PC-3 (cell line): ENCODE measurements around a stretch of chr12.

GRCh38 chr12:24538047-24538403, 410.9 kb downstream of the BCAT1 start:
- RAMPAGE, long total RNA, result no peak

DNA sequence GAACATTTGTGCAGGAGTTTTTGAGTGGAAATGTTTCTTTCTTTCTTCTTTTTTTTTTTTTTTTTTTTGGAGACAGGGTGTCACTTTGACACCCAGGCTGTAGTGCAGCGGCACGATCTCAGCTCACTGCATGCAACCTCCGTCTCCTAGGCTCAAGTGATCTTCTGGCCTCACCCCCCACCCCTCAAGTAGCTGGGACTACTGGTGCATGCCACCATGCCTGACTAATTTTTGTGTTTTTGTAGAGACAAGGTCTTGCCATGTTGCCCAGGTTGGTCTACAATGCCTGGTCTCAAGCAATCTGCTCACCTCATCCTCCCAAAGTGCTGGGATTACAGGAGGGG, 34.4 kb upstream of the IRAG2 start:
- RAMPAGE, long total RNA, result no peak

DNA sequence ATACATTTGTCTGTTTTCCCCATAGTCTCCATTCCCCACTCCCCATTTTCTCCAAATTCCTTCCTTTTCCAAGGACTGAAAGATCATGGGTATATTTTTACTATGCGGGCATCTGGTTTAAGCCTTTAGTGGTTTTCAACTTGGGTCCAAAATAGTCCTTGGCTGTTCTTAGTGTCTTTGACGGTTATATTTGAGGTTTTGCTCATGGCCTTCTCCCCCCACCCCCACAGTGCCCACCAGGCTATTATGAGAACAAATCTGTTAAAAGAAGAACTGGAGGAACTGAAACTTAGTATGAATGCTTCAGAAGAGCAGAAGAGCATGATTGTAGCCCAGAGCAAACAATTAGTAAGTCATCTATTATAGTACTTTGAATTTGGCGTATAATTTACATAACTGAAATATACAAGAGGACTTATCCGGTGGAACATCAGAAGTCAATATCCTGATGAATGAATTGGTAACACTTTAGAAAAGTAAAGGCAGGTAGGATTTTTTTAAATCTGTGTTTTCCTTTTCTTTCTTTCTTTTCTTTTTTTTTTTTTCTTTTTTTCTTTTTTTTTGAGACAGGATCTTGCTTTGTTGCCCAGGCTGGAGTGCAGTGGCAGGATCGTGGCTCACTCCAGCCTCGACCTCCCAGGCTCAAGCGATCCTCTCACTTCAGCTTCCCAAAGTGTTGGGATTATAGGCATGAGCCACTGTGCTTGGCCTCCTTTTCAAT, 31.8 kb upstream of the IRAG2 start:
- RAMPAGE, long total RNA, result no peak

DNA sequence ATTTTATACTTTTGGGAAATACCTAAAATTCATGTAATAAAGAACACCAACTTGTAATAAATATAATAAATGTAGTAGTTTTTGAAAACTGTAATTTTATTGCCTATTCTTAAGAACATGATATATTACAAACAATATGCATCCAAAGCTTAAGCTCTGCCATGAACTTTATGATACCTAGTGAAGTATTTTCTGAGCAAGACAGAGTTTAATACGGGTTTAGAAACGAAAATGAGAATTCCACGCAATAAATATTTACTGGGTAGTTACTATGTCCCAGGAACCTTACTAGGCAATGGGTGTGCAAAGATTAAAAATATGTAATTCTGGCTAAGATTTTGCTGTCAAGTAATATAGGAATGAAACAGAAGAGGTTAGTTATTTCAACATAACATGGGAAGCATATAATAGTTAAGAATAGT, 18.6 kb downstream of the ETFRF1 start:
- RAMPAGE, long total RNA, result no peak

DNA sequence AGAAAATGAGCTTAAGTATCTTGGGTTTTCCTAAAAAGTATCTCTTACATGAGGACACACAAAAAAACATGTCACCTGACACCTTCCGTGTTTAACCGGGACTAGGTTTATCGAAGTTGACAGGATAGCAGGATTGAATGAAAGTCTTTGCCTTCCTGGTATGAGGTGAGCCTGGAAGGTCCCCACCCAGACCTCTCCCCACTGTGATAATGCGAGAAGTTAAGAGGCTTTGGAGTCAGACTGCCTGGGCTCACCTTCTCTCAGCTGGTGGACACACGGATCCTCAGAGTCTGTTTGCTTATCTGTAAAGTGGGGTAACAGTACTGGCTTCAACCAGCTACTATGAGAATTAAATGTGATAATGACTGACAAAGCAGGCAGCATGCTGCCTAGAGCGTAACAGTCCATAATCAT, 133.7 kb upstream of the KRAS start:
- RAMPAGE, long total RNA, result no peak

DNA sequence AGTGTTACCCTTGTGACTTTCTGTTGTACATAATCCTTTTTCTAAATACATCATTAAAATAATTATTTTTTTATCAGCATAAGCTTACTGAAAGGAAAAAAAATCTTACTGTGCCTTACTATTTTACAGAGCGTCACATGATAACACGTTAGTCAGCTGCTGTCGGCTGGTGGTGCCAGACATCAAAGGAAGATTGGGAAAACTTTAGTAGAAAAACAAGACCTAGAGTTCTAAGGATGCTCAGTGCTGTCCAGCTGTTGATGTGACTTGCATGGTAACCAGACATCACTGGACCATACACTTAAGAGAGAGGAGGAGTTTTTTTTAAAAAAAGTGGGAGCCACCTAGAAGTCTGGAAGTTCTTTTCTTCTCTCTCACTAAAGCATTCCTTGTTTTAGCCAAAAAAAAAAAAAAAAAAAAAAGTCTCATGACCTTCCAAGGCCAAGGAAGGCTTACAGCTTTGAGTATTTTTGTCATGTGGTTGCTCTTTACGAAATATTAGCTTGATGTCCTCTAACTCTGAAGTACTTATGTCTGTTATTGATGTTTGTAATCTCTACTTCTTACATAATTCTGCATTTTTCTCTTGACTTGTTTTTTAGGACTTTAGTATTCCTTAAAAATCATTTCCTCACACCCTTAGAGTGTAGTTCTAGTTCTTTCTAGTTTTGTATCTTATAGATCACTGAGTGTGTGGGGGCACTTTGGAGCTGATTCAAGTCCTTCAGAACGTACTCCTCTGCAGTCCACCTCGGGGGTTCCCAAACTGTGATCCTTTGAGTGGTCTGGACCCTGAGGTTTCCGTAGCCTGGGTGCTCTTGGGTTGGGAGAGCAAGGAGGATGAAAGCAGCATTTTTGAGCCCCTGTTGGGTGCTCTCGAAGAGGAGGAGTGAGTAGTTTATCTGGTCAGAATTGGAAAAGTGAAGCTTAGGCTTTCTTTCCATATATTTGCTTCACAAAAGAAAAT, 4.7 kb downstream of the RASSF8 start:
- RAMPAGE, long total RNA, result no peak

DNA sequence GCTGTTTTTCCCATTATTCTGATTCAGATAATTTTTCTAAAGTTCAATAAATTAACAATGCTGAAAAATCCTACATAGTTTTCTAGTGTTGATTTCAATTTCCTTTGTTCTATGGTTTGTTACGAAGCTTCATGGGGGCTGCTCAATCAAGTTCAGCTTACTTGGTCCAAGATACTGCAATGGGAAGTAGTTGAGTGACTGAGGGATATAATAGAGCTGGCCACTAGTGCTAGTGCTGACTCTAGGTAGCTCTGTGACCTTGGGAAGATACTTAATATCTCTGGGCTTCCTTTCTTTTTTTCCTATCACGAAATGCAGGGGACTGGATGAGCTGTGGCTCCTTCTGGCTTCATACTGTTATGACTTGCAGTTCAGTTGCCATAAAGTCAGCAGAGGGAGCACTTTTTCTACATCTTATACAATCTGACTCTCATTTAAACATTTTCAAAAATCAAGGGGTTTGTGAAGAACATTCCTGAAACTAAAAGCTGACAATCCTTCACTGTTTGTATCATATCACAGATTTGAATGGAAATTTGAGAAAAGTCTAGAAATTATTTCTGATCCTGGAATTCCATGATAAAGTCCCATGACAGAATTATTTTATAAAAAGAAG, 5.5 kb downstream of the BHLHE41 start:
- RAMPAGE, long total RNA, result no peak

GRCh38 chr12:26121784-26122616, 2.8 kb downstream of the BHLHE41 start:
- RAMPAGE, long total RNA, result no peak

DNA sequence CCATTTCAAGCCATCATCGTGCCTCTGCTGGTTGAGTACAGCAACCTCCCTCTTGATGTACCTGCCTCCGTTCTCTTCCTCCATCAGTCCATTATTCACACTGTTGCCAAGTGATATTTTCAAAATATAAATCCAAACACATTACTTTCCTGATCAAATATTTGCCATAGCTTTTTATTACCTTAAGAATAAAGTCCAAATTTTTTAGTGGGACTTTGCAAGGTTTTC, 18.7 kb upstream of the SSPN start:
- RAMPAGE, long total RNA, result no peak

DNA sequence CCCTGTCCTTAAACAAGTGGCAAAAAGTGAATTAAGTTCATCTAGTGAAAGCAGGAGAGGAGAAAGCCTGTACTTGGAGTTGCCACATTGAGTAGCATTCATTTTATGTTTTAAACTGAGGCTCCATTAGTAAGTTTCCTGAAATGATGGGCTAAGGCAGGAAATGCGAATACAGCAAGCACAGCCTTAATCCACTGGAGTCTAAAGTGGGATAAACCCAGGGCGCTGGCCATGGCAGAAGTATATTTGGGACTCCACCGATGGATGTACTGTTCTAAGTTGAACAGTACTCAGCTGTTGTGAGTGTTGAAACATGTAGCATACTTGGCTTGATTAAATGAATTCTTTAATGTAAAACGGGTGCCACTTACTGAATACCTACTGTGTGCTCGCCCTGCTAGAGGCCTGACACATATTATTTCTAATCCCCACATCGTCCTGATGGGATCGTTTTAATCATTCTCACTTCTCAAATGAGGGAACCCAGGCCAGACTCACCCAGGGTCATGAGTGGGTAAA, 999 bp downstream of the SSPN start:
- RAMPAGE, long total RNA, result no peak

- RAMPAGE, long total RNA, result no peak
These were observed 31.1 kb downstream of the SSPN start for GRCh38 chr12:26226293-26227153.

- RAMPAGE, long total RNA, result no peak
These were observed 184.4 kb downstream of the ITPR2 start for GRCh38 chr12:26648526-26649077.

DNA sequence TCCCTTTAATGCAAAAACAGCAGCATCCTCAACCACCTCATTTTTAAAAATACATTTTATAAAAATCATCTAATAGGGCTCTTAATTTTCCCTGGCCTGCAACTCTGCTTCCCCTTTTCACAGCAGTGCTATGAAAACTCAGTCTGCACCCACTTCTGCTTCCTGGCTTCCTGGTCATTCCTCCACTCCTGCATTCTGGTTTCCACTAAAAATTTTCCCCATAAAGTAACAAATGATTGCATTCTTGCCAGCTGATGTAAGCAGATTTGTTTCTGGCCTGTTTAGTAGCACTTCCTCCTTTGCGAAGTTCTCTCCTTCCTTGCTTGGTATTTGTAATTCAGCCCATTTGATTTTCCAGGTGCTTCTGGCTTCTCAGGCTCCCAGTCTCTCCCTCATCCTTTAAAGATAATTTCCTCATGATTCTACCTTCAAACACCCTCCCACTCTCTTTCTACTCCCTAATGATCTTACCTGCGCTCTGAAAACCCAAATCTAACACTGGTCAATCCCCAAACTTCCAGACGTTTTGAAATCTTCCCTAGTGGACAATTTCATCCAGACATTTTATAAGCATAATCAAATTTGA, 127.8 kb downstream of the ITPR2 start:
- RAMPAGE, long total RNA, result no peak

DNA sequence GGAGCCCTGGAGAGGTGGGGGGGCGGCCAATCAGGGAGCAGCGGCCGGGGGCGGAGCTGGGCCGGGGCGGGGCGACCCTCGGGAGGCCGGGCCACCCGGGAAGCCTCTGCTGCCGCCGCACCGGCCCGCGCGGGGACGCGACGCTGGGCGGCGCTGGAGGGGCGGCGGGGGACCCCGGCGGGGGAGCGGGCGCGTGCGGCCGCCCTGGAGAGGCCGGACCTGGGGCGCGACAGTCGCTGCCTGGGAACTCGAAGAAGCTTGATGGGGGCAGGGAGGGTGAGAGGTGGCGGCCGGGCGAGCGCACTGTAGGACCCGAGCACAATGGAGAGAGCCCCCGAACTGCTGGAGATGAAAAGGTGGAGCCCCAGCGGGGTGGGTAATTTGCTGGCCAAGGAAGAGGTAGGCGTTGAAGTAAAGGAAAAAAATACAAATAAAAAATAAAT, 301 bp upstream of the ITPR2 start:
- RAMPAGE, long total RNA, result no peak

- RAMPAGE, long total RNA, result no peak
These were observed 1.9 kb downstream of the INTS13 start for GRCh38 chr12:26935853-26936394.

- RAMPAGE, long total RNA, result no peak
These were observed 29.8 kb upstream of the STK38L start for GRCh38 chr12:27214102-27214863.

- RAMPAGE, long total RNA, result no peak
These were observed 3.0 kb upstream of the PPFIBP1 start for GRCh38 chr12:27520968-27521509.

DNA sequence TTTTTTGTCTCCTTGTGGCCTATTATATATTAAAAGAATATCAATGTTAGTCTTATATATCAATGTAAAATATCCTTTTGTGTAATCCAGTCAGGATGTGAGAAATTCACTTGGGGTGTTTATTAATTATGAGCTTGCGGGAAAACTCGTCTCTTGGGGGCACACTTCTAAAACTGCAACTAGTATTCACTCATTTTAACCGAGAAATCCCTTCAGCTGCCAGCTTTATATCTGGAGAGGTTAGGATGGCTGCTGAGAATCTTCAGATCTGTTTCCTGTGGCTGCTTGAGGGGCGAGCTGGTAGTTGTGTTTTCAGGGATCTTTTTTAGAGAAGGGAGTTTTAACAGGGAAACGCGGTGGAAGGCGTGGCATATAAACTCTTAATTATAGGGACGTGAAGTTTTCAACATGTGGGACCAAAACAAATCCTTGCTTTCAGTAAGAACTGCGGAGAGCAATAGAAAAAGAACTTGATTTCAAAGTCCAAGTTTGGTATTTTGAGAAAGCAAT, 832 bp downstream of the PPFIBP1 start:
- RAMPAGE, long total RNA, result no peak

- RAMPAGE, long total RNA, result no peak
These were observed 25.1 kb downstream of the PPFIBP1 start for GRCh38 chr12:27549109-27549601.

DNA sequence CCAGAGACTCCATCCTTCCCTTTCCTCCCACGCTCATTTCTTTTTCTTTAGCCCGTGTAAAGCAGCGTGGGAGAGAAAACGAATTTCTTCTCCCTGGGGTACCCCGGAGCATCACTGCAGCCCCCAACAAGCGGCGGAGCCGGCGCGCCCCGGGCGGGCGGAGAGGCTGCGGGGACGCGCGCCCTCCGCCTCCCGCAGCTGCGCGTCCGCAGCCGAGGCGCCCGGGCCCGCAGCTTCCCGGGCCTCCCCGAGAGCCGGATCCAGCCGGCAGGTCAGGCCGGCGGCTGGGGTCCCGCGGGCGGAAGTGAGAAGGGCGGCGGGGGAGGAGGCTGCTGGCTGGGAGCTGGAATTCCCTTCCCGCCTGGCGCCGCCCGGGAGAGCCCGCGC, 352 bp upstream of the KLHL42 start:
- RAMPAGE, long total RNA, result no peak